Iris pigment epithelial cell (primary cell): Measurements from ENCODE around the genes ZCWPW1 and TFR2.

- RRBS, result 83% methylated on average over 2 of the region's 12 CpGs
Measured at GRCh38 chr7:99967824-99968632, 7.8 kb downstream of the AZGP1 start.

DNA sequence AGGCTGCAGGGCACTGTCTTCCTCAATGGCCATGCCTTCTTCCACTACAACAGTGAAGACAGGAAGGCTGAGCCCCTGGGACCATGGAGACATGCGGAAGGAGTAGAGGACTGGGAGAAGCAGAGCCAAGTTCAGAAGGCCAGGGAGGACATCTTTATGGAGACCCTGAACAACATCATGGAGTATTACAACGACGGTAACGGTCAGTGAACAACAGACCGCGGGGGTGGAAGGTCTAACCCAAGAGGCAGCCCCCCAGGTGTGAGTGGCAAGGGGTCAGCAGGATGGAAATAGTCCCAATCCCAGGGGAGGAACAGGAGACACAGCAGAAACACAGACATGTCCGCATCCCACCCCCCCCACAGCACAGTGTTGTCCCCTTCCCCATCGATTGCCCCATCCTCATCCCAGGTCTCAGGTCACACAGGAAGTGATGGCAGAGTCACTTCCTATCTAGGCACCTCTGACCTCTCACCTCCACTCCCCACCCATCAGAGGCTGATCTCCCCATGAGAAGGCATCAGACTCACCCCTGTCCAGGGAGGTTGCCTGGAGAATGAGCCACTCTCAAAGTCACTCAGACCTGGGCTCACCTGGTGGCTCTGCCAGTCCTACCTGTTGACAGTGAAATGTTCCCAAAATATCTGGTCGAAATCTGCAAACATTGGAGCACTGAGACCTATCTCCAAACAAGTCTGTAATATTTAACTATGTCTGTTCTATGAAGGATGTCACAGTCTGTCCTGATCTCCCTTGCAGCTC is 7.6 kb upstream of the AZGP1 start:
- RRBS, result no CpG with 5 or more reads among the region's 9 CpGs

GRCh38 chr7:100040269-100040867 is 9.2 kb upstream of the ZSCAN21 start:
- RRBS, result no CpG with 5 or more reads among the region's 8 CpGs

- RRBS, result 71% methylated on average over 1 of the region's 30 CpGs
Measured at GRCh38 chr7:100095861-100096688, 5.1 kb downstream of the MCM7 start.

DNA sequence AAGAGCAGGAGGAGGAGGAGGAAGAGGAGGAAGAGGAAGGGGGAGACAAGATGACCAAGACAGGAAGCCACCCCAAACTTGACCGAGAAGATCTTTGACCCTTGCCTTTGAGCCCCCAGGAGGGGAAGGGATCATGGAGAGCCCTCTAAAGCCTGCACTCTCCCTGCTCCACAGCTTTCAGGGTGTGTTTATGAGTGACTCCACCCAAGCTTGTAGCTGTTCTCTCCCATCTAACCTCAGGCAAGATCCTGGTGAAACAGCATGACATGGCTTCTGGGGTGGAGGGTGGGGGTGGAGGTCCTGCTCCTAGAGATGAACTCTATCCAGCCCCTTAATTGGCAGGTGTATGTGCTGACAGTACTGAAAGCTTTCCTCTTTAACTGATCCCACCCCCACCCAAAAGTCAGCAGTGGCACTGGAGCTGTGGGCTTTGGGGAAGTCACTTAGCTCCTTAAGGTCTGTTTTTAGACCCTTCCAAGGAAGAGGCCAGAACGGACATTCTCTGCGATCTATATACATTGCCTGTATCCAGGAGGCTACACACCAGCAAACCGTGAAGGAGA is 1.9 kb upstream of the MBLAC1 start:
- RRBS, result no CpG with 5 or more reads among the region's 4 CpGs

GRCh38 chr7:100163176-100163688 is 4.7 kb upstream of the TRAPPC14 start:
- RRBS, result no CpG with 5 or more reads among the region's 5 CpGs

DNA sequence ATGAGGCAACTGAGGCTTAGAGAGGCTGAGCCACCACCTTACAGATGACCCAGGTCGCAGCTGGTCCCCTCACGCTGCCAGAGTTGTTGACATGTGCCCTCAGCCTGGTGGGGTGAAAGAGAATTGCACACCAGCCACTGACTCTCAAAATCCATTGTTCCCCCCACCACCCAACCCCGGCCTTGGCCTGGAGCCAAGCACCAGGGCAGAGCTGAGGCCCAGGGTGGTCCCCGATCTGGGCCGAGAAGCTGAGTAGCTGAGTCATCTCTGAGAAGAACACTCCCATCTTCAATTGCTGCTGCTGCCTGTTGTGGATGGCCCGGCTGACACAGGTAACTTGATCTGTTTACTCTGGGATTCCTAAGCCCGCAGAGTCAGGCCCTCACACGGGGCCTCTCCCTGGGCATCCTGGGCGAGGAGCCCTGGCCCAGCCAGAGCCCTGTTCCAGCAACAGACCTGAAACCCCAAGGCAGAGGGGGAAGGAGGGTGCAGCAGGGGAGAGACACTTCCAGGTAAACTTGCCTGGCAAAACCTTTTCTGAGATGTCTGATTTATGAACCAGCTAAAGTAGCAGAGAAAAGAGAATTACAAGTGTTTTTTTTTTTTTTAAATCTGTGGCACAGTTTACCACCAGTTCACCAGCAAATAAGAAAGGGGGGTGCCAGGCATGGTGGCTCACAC is 27.6 kb downstream of the PVRIG start:
- RRBS, result no CpG with 5 or more reads among the region's 9 CpGs

DNA sequence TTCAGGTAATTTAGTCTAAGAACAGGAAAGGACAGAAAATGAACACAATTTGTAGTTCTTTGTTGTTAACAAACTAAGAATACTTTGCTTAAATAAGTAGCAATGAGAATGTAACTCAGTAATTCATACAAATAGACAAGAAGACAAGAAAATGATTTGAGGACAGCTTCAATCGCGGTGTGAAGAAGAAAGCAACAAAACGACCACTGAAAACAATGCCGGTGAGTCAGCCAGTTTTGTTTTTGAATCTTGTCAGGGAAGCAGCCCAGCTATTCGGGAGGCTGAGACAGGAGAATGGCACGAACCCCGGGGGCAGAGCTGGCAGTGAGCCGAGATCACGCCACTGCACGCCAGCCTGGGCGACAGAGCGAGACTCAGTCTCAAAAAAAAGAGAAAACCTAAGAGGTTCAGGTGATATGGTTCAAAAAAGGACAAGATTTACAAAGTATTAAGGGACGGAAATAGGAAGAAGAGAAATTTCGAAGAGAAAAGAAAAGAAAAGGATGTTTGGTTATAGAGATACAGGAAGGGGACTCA is 19.8 kb upstream of the PILRB start:
- RRBS, result 93% methylated on average over 1 of the region's 14 CpGs

- RRBS, result no CpG with 5 or more reads among the region's 9 CpGs
Measured at GRCh38 chr7:100346731-100347964, 10.8 kb upstream of the PILRB start.

DNA sequence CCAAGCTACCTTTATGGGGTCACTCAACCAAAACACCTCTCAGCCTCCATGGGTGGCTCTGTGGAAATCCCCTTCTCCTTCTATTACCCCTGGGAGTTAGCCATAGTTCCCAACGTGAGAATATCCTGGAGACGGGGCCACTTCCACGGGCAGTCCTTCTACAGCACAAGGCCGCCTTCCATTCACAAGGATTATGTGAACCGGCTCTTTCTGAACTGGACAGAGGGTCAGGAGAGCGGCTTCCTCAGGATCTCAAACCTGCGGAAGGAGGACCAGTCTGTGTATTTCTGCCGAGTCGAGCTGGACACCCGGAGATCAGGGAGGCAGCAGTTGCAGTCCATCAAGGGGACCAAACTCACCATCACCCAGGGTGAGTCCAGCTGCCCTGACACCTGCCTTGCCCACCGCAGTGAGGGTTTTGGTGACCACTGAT is 809 bp downstream of the PILRB start:
- RRBS, result no CpG with 5 or more reads among the region's 11 CpGs

- RRBS, result no CpG with 5 or more reads among the region's 9 CpGs
Measured at GRCh38 chr7:100364086-100365099, 6.5 kb downstream of the PILRB start.

GRCh38 chr7:100366778-100367004 is 6.6 kb upstream of the PILRA start:
- RRBS, result no CpG with 5 or more reads among the region's 7 CpGs

- RRBS, result no CpG with 5 or more reads among the region's 32 CpGs
Measured at GRCh38 chr7:100381536-100381953, 8.3 kb downstream of the PILRA start.

DNA sequence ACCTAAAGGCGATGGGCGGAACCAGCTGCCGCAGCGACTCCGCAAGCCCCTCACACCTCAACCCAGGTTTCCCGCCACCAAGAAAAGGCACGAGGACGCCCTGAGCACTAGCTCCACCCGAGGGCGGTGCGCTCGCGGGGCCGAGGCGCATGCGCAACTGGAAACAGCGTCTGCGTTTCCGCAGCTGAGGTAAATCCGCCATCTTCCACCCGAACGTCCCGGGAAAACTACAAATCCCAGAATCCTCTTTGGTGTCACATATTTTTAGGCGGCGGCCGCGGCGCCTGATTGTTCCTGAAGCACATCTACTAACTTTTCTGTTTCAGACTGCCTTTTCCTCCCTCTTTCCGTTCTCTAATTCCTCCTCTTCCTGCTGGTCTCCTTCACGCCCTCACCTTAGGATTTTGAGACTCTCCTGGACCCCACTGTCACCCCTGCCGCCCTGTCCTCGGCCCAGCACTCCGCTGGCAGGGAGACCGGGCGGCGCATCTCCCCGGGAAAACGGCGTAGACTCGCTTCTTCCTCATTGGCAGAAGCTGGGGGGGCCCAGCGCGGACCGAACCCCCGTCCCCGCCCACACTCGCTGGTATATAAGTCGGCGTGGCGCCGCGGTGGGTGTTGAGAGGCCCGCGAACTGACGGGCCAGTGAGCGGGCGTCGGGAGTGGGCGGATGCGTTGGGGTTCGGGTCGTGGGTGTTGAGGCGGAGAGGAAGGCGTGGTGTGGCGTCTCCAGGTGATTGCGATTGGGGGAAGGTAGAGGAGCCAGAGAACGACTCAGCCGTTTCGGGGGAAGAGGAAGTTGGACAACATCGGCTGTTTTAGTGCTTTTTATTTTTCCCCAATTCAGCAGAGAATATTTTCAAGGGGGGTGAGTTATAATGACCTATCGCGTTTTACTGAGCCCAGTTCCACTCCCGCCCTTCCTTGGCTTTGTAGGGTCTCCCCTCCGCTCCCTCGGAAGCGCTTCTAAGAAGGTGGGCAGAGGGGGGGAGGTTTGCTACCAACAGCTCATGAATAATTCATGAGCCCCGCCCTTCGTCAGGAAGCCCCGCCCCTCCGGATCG is at the start of gene ZCWPW1:
TSS of gene ZCWPW1 (minus strand) at position 531 of the 1,064 bp plus-strand sequence.
- RRBS, result no CpG with 5 or more reads among the region's 80 CpGs

- RRBS, result no CpG with 5 or more reads among the region's 10 CpGs
Measured at GRCh38 chr7:100433230-100433883, 2.9 kb downstream of the PPP1R35 start.

DNA sequence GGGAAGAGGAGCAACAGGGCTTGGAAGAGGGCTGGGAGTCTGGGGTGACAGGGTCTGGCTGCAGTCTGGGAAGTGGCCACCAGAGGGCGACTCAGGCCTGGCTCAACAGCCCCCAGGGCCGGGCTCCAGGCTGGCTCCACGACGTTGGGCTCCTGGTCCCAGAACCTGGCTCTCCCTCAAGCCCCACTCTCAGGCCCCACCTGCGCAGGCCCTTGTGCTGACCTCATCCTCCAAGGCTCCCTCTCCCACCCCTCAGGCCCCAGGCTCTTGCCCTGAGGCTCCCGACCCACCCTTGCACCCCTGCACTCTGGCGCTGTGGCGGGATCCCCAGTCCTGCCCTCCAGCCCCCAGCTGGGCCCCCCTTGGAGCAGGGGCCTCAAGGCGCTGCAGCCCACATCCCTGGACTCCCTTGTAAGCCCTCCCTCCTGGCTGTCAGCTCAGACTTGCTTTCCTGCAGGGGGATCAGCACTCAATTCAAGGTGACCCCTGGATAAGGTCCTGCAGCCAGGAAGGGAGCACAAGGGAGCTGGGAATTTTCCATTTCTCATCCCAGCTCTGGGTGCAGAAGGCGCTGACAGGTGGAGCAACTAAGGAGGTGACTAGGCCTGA is 5.4 kb upstream of the SPACDR start:
- RRBS, result no CpG with 5 or more reads among the region's 10 CpGs

GRCh38 chr7:100476018-100476662 is 2.9 kb downstream of the TSC22D4 start:
- RRBS, result no CpG with 5 or more reads among the region's 6 CpGs

- RRBS, result no CpG with 5 or more reads among the region's 18 CpGs
Measured at GRCh38 chr7:100641457-100642432, at the start of gene TFR2. Gene TFR2, minus strand, starts transcription at chr7:100641552.

GRCh38 chr7:100685850-100686546 is 8.1 kb downstream of the GIGYF1 start:
- RRBS, result no CpG with 5 or more reads among the region's 26 CpGs

- RRBS, result no CpG with 5 or more reads among the region's 19 CpGs
Measured at GRCh38 chr7:100692418-100693350, 1.4 kb downstream of the GIGYF1 start.